Jurkat, Clone E6-1 (cell line): ENCODE data around the genes MYL3, NBEAL2, CSPG5 and DHX30.

GRCh38 chr3:46110943-46111334, 83.7 kb upstream of the XCR1 start:
- RRBS: no CpG with 5 or more reads among the region's 7 CpGs

DNA sequence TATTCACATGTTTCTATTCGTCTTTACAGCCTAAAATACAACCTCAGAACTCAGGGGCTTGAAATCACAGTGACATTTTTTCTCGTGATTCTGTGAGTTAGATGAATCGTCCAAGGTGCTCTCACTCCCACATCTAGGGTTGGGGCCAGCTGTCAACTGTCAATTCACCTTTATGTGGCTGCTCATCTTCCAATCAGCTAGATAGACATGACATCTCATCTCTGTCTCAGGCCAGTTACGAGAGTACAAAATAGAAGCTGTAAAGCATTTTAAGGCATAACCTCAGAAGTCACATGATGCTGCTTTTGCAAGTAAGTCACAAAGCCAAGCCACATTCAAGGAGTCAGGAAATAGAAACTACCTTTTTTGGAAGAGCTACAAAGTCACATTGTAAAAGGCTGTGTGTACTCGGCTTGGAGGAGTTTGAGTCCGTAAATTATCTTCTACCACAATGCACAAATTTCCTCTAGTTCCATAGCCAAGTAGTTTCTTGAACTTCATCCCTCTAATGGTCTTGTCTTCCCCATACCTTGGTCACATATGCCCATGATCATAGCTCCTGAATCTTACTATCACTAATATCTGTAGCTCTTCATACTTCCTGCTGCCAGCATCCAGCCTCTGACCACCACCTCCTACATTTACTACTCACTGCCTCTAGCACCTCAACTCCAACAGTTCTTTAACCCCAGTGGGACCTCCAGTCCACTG, 5.2 kb upstream of the CCR1 start:
- RRBS: no CpG with 5 or more reads among the region's 6 CpGs

GRCh38 chr3:46573937-46574807, 3.4 kb upstream of the TDGF1 start:
- RRBS: no CpG with 5 or more reads among the region's 11 CpGs

DNA sequence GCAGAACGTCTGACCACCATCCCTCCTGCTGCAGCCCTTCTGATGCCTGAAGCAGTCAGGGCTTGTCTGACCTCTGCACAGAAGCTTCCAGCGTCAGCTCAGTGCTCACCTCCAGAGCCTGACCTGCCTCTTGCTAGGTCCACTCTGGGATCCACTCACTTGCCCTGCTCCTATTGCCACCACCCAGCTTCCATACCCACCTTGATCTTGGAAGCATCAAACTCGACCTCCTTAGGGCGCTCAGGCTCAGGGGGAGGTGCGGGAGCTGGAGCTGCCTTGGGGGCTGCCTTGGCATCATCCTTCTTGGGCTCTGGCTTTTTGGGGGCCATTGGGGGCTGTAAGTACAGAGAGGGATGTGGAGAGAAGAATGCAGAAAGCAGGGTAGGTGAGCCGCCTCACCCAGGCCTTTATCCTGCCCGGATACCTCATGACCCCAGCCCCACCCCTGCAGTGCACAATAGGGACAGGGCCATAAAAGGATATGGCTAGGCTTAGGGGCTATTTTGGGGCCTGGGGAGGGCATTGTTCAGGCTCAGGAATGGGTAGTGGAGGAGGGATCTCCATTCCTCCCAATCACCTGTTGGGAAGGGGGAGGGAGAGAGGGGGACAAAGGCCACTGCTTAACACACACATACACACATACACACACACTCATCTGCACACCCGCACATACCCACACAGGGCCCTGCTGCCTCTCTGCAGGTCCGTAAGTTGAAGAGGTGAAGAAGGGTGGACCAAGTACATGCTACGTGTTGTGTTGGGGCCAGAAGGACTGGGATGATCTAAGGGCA, at the start of gene MYL3:
Gene MYL3 (minus strand): TSS at position 383 of the 791 bp plus-strand sequence.
- RRBS: no CpG with 5 or more reads among the region's 10 CpGs

DNA sequence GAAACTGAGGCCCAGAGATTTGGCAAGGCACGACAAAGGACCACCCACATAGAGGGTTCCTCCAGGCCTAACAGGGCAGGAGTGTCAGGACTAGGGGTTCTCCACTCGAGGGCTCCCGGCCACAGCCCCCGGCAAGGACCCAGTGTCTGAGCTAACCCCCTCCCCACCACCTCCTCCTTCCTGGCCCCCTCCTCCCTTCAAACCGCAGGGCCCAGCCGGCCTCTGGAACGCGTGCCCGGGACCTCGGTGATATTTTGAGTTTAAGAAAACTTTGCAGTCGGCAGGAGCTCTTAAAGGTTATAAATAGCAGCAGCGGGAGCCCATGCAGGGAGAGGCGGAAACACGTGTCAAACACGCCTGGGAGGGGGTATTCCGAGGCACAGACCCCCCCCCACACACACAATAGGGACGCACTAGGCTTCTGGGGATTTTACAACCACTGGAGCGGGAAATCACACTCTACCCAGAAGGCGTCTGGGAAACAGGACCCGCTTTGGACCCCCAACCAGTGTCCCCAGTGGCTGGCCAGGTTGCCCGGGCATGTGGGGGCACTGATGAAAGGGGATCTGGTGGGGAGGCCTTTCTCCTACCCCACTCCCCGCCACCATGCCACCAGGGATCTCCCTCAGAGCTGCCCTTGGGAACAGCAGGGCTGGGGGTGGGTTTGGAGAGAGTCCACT, 3.0 kb upstream of the PTH1R start:
- RRBS: no CpG with 5 or more reads among the region's 22 CpGs

DNA sequence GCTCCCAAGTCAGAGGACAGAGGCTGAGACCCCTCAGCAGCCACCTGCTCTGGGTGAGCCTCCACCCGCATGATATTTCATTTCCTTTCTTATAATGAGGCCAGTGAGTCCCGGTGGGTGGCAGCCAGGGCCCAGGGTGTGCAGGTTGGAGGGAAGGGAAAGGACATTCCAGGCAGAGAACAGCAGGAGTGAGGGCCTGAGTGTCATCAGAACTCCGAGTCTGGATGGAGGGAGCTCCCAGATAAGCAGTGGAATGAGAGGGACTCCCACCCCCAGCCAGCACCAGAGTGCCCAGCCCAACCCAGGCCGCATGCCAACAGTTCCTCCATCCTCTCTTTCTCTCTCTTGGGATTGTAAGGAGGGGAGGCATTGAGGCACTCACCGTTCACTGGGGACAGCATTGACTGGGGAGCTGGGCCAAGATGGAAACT, 15.5 kb downstream of the PTH1R start:
- RRBS: no CpG with 5 or more reads among the region's 5 CpGs

GRCh38 chr3:46943085-46944329, 33.0 kb downstream of the CCDC12 start:
- RRBS: no CpG with 5 or more reads among the region's 17 CpGs

- RRBS: 2% methylated on average over 23 of the region's 102 CpGs
Observed at GRCh38 chr3:46979336-46980422, at the start of gene NBEAL2. Gene NBEAL2, plus strand, starts transcription at chr3:46979666.

DNA sequence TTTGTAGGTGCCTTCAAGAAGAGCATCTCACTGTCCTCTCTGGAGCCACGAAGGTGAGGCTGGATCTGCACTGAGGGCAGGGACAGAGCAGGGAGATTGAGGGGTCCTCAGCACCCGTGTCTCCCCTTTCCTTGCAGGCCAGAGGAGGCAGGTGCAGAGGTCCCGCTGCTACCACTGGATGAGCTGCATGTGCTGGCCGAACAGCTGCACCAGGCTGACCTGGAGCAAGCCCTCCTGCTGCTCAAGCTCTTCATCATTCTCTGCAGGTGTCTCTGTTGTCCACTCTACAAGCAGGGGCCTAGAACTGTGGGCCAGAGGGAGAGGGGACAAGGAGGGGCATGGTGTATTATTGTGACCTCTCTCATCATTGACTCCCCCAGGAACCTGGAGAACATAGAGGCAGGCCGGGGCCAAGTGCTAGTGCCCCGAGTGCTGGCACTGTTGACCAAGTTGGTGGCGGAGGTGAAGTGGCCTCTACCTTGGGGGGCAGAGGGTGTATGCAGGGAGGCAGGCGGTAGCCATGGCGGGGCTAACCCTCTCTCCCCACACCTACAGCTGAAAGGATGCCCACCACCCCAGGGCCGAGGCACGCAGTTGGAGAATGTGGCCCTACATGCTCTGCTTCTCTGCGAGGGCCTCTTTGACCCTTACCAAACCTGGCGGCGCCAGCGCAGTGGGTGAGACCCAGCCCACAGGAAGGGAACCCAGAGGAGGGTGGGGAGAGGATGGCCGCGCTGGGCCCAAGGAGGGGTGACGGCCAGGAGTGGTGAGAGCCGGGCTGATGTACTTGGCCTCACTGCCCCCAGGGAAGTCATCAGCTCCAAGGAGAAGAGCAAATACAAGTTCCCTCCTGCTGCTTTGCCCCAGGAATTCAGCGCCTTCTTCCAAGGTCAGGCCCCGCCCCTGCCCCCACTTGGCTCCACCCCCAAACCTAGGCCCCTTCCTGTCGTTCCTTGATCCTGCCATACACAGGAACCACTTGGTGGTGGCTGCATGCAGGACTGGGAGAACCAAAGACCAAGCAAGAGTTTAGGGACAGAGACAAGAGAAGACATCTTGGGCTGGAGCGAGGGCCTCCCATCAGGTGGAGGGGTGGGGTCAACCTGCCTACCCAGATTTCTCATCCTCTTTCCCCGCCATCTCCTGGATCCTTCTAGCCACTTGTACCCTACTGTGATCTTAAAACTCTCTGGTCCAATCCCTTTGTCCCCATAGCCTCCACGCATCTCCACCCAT, 9.7 kb downstream of the NBEAL2 start:
- RRBS: no CpG with 5 or more reads among the region's 25 CpGs

DNA sequence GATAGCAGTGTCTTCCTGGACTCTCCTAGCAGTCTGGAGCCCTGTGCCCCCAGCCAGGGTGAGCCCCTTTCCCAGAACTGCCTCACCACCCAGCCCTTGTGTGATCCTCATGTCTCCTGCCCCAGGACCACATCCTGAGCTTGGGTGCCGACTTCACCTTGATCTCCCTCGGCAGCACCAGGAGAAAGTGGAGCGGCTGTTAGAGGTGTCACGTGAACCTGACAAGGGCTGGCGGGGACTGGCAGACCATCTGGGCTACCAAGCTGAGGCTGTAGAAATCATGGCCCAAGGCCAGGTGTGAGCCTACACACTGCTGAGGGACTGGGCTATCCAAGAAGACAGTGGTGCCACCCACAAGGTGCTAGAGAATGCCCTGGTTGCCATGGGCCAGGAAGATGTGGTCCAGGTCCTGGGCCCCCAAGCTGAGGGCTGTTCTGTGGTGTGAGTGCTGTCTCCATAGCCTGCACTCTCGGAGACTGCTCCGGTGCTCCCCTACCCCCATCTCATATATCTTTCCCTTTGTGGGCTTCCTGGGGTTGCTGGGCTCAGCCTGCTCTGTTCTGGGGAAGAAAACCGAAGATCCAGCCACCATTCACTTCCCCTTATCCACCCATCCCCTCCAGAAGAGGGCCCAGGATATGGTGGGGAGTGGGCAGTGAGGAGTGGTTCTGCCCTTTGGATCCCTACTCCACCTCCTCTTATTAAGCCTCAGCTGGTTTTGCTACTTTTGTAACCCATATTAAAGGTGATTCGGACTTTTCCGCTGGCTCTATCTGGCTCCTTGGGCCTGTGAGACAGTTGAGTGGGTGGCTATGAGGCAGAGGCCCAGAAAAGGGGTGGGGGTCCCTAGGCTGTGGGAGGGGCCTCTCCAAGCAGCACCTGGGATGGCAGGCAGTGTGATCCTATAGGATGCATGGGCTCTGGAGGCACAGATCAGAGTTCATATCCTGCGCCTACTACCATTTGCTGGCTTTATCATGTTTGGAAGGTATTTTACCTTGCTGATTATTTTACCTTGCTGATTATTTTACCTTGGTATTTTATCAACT, 33.6 kb downstream of the NBEAL2 start:
- RRBS: no CpG with 5 or more reads among the region's 11 CpGs

GRCh38 chr3:47020023-47020570, 40.6 kb downstream of the NBEAL2 start:
- RRBS: no CpG with 5 or more reads among the region's 5 CpGs

DNA sequence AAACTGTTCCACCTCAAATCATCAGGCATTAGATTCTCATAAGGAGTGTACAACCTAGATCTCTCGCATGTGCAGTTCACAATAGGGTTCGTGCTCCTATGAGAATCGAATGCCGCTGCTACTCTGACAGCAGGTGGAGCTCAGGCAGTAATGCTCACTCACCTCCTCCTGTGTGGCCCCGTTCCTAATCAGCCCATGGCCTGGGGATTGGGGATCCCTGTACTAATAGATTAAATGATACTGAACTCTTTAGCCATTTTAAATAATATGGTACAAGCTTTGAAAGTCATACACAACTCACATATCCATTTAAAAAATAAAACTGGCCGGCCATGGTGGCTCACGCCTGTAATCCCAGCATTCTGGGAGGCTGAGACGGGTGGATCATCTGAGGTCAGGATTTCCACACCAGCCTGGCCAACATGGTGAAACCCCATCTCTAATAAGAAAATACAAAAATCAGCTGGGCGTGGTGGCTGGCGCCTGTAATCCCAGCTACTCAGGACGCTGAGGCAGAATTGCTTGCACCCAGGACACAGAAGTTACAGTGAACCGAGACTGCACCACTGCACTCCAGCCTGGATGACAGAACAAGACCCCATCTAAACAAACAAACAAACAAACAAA, 76.4 kb downstream of the SETD2 start:
- RRBS: no CpG with 5 or more reads among the region's 12 CpGs

- RRBS: no CpG with 5 or more reads among the region's 26 CpGs
Observed at GRCh38 chr3:47409229-47409864, 28.5 kb downstream of the PTPN23 start.

- RRBS: no CpG with 5 or more reads among the region's 19 CpGs
Observed at GRCh38 chr3:47412403-47413483, 31.9 kb downstream of the PTPN23 start.

GRCh38 chr3:47428299-47429584, 47.0 kb downstream of the SCAP start:
- RRBS: 91% methylated on average over 3 of the region's 18 CpGs

DNA sequence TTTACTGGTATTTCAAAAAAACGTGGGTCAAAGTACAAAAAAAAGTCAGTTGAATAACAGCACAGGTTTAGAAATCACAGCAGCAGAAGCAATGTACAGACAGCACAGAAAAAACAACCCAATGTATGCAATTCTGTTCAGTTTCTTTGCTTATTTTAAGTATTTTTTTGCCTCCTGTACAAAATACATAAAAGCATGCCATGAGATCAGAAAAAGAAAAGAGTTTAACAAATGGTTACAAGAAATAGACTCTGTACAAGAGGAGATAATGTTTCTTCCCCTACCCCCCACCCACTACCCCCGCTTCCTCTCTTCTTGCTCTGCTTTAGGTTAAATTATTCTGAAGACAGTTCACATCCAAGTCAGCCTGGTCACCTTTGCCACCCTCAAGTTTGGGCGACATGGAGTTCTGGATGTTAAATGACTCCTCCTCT, 16.4 kb downstream of the CSPG5 start:
- RRBS: no CpG with 5 or more reads among the region's 3 CpGs

DNA sequence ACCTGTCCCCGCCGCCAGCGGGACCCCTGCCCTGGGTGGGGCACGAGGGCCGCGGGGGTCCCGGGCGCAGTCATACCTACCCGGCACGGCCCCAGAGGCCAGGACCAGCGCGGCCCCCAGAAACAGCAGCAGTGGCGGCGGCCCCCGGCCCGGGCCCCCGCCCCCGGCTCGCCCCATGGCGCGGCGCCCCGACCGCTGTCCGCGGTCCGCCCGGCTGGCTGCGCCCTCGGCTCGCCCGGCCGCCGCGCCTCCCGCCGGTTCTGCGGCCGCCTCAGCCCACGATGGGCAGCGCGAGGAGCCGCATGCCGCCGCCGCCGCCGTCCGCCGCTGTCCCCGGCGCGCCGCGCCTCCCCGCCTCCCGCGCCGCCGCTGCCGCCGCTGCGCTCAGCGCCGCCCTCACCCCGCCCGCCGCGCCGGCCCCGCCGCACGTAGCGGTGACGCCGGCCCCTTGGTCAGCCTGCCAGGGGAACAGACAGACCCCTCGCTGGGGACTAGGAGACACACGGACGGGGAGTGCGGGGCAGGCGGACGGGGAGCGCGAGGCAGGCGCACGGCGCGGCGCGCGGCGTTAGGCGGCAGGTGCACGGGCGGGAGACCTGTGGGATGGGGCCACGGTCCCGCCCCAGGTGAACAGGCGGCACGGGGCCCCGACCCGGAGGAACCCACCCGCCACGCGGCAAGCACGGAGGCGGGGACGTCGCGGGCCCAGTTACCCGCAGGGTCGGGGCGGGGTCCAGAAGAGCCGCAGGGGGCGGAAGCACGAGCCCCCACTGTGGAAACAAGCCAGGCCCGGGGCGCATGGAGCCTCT, at the start of gene CSPG5:
Gene CSPG5 (minus strand): TSS at position 349 of the 809 bp plus-strand sequence.
- RRBS: 6% methylated on average over 55 of the region's 117 CpGs

- RRBS: no CpG with 5 or more reads among the region's 9 CpGs
Observed at GRCh38 chr3:47609814-47611148, 31.6 kb upstream of the CSPG5 start.

GRCh38 chr3:47802578-47803206, at the start of gene DHX30:
Gene DHX30, plus strand, starts transcription at chr3:47803138.
- RRBS: 1% methylated on average over 37 of the region's 70 CpGs

DNA sequence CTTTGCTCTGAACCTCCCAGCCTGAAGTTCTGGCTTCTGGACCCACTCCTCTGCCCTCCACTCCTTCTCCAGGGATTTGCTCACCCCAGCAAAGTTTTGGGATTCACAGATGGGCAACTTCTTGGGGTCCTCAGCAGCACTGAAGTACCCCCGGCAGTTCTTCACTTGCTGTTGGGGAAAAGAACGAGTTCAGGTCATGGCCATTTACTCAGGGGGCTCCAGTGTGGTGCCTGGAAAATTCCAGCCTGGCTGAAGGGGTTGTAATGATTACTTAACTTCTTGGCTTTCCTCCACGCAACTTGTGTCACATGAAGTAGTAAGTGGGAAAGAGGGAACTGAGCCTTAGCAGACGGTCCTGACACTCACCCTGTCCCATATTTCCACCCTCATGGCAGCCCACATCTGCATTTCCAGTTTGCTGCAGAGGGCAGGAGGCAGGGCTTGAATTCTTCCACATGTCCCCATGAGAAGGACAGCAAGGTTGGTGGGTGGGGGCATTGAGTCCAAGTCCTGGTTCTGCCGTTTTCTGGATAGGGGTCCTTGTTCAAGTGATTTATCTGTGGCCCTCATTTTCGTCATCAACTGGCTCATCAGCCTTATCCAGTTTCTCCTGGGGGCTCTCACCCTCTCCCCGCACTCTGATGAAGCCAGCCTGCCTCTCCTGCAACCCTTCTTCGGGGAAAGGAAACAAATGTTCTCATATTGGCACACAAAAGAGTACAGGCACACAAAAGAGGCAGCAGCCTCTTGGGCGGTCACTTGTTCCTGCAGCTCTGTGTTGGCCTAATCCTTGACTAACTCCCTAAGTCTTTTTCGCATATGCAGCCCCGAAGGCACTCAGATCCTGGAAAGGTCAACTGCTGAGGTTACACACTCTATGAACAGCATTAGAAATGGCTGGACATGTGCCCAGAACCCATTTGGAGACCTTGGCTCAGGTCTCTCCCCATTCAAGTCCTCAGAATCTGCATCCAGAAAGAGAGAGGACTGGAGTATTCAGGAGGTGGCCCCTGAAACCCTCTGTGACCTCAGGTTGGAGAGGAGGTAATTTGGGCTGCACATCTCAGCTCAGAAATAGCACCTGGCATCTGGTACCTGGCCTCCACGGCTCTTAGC, 7.6 kb upstream of the CAMP start:
- RRBS: no CpG with 5 or more reads among the region's 12 CpGs